Jurkat, Clone E6-1 (cell line): ENCODE measurements around a stretch of chr5.

- RRBS: no CpG with 5 or more reads among the region's 4 CpGs
Measured at GRCh38 chr5:142521931-142522230, 164.0 kb downstream of the FGF1 start.

DNA sequence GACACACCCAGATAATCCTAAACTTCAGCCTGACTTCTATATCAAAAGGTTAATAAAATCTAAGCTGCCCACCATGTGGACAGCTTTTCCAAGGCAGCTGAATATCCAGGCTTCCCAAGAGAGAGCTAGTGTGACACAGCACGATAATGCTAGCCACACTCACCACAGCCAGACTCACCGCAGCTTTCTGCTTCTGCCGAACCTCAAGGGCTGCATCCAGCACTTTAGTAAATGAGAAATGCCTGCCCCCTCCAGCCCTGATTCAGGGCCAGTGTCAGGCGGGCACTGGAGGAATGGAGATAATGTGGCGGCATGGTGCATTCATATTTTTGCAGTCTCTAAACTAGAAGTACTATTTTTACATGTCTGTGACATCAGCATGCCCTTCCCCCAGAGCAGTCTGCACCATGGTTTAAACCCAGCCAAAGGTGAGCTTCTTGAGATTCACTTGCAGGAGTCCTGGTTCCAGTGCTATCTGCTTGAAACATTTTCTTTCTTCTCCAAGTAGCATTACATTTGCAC, 493 bp downstream of the FGF1 start:
- RRBS: no CpG with 5 or more reads among the region's 5 CpGs

DNA sequence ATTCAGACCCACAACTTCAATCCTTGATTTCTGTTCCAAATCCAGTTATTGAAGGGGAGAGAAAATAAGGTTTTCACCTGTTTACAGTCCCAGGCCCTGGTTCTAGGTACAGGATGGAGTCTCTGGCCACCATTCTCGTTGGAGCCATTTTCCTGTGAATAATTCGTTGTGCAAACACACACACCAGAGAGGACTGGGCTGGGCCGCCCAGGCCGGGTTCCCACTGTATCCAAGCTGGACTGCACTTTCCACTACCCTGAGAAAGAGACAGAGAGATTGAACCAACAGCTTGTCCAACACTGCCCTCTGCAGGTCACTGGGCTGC, 13.1 kb upstream of the FGF1 start:
- RRBS: no CpG with 5 or more reads among the region's 4 CpGs

GRCh38 chr5:142703054-142703586, 17.2 kb upstream of the FGF1 start:
- RRBS: no CpG with 5 or more reads among the region's 3 CpGs

DNA sequence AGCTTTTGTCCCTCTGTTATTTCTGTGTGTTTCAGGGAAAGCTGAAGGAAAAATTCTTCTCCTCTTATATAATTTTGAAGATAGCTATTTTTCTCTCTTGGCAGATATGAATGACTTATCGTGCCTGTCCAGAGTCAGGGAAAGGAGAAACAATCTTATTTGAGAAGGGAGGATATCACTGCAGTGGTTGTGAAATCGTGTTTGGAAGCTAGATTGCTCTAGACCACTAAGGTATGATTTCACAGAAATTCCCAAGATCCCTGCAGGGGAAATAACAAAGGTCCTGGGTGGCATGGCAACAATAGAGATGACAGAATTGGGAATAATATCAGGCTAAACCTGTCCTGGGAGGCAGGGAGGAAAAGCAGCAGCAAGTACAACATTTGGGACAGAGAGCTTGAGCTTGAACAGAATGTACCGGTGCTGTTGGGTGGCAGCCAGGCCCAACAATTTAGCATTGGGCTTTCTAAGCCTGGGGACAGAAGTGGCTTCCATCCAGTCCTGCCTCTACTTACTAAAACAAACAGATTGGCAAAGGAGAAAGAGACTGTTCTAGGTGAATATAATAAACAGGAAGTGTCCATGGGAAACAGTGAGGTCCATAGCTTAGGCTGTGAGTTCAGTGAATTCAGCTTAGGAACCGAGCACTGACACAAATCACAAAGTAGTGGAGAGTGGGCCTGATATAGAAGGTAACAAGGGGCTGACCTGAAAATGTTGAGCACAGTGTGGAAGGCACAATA, 17.0 kb upstream of the ARHGAP26 start:
- RRBS: no CpG with 5 or more reads among the region's 4 CpGs

GRCh38 chr5:142783268-142784328, 13.4 kb downstream of the ARHGAP26 start:
- RRBS: no CpG with 5 or more reads among the region's 13 CpGs

- RRBS: no CpG with 5 or more reads among the region's 14 CpGs
Measured at GRCh38 chr5:142803380-142804306, 33.5 kb downstream of the ARHGAP26 start.

- RRBS: no CpG with 5 or more reads among the region's 5 CpGs
Measured at GRCh38 chr5:142816175-142816933, 46.2 kb downstream of the ARHGAP26 start.

DNA sequence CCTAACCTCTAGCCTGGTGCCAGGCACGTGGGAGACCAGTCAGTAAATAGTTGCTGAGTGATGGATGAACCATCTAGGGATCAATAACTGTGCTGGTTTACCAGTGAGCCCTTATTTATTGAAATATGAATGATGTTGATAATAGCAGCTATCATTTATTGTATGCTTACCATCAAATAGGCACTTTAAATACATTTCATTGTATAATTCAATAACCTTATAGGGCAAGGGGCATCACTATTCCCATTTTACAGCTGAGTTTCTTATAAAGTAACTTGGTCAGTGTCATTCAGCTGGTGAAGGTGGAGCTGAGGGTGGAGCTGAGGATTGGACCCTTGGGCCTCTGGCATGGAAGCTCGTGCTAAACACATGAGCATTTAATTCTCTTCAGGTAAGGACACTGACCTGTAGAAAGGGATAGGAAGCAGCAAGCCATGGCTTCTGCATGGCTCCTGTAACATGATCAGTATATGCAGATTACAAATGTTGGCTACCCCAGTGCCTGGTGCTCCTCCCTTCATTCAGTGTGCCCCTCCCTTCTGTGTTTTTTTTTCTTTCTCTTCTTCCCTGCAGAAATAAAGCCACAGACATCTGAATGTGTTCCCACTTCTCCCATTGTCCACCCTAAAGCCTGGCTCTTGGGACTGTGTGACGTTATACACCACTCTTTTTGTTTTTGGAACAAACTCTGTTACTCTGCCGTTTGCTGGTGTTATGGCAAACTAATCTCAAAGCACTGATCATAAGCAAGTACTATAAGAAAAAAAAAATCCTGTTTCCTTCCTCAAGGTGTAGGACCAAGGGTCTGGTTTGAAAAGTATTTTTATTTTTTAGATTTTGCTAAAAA, 52.9 kb downstream of the ARHGAP26 start:
- RRBS: no CpG with 5 or more reads among the region's 4 CpGs

DNA sequence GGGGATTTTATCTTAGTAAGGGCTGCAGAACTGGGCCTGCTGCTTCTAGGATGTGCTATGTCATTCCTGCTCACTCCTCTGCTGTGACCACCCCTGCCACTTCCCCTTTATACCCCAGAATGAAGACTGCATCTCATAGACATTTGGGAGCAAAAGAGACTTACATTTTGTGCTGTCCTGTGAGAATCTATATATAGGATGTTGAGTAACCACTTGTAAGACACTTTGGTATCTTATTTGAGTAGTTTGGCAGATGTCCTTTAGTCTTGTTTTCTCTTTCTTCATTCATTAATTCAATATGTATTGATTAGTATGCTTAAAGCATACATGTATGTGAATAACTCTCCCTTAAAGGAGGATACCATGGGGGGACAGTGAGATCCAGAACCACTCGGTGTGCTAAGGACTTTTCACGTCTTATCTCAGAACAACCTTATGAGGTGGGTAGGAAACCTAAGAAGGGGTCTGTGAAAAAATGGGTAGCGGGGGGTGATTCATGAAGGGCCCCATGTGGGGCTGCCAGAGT, 76.4 kb downstream of the ARHGAP26 start:
- RRBS: no CpG with 5 or more reads among the region's 3 CpGs

DNA sequence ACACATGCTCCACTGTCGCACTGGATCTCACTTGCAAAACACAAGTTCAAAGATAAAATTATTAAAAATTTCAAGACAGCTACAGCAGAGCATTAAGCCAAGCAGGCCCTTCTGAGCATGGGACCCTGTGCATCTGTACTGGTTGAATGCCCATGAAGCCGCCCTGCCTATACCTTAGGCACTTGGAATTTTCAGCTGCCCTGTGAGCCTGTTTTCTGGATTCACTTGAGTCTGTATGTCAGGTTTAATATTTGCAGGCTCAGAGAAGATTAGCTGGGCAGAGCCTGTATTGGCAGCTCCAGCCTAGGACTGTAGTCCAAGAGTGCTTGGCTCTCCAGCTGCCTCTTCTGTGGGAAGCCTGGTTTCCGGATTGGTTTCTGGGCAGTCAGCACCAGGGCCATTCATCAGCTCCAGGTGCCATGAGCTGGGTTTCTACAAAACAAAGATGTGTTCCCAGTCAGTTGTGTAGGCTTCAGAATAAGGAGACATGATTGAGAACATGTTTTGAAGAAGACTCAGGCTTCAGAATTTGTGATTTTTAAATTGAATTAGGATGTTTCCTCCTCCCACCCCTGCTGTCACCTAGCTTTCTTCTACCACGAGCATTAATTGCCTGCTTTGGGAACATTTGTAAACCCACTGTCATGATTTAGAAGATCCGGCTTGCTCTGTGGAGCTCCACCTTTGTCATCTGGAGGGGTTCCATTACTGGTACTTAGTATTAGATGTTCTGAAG, 90.1 kb downstream of the ARHGAP26 start:
- RRBS: no CpG with 5 or more reads among the region's 5 CpGs

- RRBS: no CpG with 5 or more reads among the region's 12 CpGs
Measured at GRCh38 chr5:142860895-142861644, 90.9 kb downstream of the ARHGAP26 start.

GRCh38 chr5:142866937-142867231, 96.7 kb downstream of the ARHGAP26 start:
- RRBS: no CpG with 5 or more reads among the region's 2 CpGs

- RRBS: no CpG with 5 or more reads among the region's 5 CpGs
Measured at GRCh38 chr5:143352678-143353567, 50.6 kb downstream of the NR3C1 start.

- RRBS: no CpG with 5 or more reads among the region's 6 CpGs
Measured at GRCh38 chr5:143433559-143434399, 30.3 kb upstream of the NR3C1 start.

- RRBS: no CpG with 5 or more reads among the region's 10 CpGs
Measured at GRCh38 chr5:143791941-143792831, 19.8 kb upstream of the HMHB1 start.

DNA sequence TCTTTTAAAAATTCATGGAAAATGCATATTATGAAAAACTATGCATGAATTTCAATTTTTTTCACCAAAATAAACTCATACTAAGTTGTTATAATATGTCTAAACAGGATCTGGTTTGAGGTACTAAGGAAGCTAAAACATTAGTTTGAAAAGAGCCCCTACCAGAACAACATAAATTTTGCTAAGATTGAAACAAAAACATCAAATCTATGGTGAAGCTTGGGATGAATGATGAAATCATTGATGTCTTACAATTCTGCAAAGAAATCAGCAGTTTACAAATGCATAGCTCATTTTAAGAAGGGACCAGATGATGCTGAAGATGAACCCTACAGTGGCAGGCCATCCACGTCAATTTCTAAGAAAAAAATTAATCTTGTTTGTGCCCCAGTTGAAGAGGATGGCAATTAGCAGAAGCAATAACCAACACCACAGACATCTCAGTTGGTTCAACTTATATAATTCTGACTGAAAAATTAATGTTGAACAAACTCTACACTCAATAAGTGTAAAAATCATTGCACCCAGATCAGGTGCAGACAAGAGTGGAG, 80.6 kb downstream of the PRELID2 start:
- RRBS: no CpG with 5 or more reads among the region's 1 CpG

- RRBS: no CpG with 5 or more reads among the region's 8 CpGs
Measured at GRCh38 chr5:145939254-145940060, 3.1 kb downstream of the SH3RF2 start.

- RRBS: no CpG with 5 or more reads among the region's 28 CpGs
Measured at GRCh38 chr5:146059171-146060370, 45.8 kb downstream of the PLAC8L1 start.

- RRBS: no CpG with 5 or more reads among the region's 1 CpG
Measured at GRCh38 chr5:146289800-146290562, 48.7 kb upstream of the POU4F3 start.